Thoracic aorta (tissue), 1 donor: ENCODE measurements around the genes INF2, PLD4 and AHNAK2.

GRCh38 chr14:104239741-104240152 is 101.4 kb downstream of the KIF26A start:
- RAMPAGE, long total RNA: no peak

- RAMPAGE, long total RNA: no peak
These were observed 68.8 kb upstream of the C14orf180 start for GRCh38 chr14:104510626-104511225.

DNA sequence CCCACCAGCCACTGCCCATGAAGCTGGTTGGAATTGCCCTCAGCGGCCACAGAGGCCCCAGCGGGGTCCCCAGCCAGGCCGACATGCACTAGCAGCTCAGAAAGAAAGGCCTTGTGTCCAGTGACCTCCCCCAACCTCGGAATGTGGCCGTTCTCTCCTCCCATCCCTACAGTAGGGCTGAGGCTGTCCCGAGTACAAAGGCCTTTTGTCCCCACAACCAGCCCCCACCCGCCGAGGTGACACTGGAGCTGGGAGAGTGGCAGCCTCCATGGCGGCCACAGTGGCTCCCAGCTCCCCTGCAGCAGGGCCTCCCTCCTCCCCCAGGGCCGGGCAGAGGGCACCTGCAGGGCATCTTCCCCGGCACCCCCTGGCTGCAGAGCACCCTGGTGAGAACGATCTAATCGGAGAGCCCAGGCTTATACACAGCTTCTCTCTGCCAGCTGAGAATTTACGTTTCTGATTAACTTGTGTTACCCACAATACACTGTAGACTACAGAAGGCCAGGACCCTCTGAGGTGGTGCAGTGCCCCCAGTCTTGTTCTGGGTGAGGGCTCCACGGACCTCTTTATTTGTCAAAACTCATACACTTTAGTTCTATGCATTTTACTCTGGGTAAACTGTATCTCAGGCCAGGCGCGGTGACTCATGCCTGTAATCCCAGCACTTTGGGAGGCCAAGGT is 23.2 kb upstream of the INF2 start:
- RAMPAGE, long total RNA: no peak

GRCh38 chr14:104688654-104689728 is at the start of gene INF2:
TSS of gene INF2 (plus strand) at chr14:104689618.
- RAMPAGE, long total RNA: no peak

GRCh38 chr14:104734295-104734581 is 10.2 kb downstream of the ADSS1 start:
- RAMPAGE, long total RNA: no peak

DNA sequence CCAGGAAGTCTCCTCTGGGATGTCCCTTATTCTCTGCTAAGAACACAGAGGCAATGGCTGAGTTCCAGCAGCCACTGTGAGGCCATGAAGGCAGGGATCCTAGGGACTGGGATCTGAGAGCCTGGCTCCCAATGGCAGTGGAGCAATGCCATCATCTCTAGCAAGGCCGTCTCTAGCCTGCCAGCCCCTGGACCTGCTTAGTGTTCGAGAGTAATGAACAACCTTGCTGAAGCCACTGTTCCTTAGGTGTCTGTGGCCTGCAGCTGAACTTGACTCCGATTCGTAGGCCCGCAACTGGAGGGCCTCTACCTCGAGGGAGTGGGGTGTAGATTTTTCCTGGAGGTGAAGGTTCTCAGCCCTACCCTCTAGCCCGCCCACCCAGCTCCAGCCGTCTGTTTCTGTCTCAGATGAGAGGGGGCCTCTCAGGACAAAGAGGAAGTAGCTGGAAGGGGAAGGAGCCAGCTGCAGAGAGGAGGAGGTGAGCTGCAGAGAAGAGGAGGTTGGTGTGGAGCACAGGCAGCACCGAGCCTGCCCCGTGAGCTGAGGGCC is at the start of gene PLD4:
Gene PLD4, plus strand, starts transcription at position 488 of the 549 bp plus-strand sequence.
- RAMPAGE, long total RNA: no peak

DNA sequence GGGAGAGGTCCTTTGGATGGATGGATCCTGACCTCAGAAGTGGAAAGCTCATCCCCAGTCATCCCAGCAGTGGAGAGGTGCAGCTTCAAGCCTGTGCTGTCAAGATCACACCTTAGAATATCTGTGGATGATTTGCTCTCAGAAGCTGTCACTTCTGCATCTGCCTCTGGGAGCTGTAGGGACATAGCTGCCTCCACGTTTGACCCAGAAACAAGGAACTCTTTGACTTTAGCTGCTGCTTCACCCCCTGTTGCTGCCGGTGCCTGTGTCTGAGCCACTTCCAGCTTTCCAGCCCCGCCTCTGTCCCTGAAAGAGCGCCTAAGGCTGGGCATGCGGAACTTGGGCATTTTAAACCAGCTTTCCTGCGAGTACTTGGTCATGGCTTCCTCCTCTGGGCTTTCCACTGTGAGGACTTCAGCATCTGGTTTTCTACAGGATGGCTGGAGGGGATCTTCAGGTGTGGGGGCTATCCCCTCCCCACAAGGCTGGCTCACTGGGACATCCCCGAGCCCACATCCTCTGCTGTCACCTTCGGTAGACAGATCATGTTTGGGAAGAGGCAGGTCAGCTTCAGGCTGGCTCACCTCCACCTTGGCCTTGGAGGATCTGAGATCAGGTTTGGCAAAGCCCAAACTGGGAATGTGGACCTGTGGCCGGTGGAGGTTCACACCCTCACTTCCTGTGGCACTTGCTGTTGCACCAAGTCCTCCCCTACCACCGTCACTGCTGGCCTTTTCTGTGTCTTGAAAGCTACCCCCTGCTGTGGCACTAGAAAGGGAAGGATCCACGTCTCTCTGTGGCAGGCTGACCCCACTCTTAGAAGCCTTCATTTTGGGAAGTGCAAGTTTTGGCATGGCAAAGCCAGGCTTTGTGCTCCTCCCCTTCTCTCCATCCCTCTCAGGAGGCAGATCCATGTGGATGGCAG is 15.1 kb downstream of the PLD4 start:
- RAMPAGE, long total RNA: no peak

DNA sequence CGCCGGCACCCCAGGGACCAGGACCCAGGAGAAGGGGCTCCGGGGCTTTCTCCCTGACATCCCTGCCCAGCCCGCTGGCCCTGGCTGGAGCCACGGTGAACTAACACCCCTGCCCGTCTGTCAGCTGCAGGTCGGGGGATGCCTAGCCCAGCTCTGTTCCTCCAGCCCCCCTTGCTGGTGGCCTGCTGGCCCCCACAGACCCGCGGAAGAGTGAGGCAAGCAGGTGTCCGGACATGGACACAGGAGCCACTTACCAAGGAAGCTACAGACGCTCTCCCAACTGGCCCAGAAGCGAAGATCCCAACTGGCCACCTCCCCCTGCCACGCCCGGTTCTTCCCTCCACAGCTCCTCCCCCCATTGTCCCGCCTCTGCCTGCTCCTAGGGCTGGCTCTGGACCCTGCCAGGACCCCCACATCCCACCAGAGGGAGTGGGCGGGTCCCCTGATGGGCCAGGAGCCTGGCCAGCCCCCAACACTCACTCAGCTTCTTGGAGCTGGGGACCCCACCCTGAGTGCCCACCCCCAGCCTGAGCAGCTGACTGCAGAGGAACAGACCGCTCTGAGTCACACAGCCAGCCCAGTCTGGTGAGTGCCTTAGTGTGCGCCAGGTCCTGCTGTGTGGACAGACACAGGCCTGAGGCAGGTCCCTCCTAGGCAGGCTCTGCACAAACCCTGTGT is 7.8 kb downstream of the AHNAK2 start:
- RAMPAGE, long total RNA: no peak

DNA sequence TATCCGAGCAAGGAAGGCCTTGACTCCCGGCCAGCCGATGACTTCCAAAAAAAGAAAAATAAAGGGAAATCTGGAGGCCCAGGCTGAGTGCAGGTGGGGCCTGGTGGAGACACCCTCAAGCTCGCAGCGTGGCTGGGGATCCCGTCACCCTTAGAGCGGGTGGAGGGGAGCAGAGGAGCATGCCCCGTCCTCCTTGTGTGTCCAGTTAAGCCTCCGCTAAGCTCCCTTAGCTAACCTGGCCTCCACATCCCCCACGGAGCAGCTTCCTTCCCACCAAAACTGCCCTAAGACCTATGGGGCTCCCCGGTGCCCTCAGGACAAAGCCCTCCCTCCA is 4.2 kb downstream of the AHNAK2 start:
- RAMPAGE, long total RNA: no peak

- RAMPAGE, long total RNA: no peak
These were observed at the start of gene AHNAK2 for GRCh38 chr14:104977720-104978917. TSS of gene AHNAK2 (minus strand) at chr14:104978374.

DNA sequence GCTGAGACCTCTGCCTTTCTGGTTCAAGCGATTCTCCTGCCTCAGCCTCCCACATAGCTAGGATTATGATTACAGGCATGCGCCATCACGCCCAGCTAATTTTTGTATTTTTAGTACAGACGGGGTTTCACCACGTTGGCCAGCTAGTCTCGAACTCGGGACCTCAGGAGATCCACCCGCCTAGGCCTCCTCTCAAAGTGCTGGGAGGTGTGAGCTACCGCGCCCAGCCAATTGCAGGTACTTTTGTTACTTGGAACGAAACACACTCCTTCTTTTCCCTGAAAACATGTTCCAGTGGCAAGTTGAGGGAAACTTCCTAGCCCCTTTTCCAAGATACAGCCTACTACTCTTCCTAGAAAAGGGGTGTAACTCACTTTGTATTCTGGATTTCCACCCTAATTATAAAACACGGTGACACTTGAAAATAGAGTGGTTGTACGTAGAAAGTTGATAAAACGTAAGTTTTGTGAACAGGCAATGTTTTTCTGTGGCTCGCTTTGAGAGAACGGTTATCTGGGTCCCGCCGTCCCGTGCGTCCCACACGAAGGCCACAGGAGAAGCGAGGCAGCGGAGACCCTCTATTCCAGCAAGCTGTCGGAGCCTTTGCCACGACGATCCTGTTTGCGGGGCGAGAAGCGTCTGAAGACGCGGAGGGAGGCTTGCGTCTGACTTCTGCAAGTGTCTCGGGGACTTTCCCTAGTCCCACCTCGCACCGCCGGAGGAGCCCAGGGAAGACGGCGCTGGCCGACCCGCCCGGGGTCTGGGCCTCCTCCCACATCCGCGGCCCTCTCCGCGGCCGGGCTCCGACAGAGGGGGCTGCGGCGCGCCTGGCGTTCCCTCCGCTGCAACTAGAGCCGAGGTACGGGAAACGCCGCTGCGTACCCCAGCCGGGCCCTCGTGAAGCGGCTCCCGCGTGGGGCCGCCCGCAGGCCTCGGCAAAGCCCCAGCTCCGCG is 824 bp downstream of the CDCA4 start:
- RAMPAGE, long total RNA: no peak

DNA sequence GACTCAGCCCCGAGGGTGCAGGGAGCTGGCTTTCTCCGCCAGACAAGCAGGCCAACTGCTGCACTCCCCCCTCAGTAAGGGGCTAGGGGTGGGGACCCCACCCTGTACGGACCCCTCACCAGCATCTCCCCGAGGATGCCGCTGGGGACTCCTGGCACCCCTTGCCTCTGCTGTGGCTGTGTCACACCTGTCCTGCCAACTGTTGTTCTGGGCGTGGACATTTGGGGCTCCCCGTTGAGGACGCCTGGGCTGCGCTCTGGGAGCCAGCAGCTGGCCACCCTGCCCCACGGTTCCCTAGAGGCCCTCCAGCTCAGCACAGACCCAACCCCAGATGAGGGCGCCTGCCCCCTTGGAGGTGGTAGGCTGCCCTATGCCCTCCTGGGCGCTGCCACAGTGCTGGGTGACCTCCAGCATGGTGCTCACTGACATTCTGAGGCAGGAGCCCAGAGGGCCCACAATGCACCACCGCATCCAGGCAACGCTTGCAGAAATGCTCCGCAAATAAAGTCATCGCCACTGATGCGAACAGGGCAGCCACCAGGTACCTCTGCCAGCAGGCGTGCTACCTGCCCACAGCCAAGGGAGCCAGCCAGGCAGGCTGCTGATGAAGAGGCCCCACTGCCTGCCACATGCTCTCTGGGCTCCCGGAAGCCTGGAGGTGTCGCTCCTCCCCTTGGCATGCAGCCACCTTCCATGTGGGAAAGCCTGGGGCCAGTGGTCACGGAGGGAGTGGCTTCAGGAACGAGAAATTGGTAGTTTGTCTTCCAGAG is 14.9 kb downstream of the GPR132 start:
- RAMPAGE, long total RNA: no peak

GRCh38 chr14:105060439-105061016 is 4.7 kb downstream of the GPR132 start:
- RAMPAGE, long total RNA: no peak

GRCh38 chr14:105088145-105088760 is 23.0 kb upstream of the GPR132 start:
- RAMPAGE, long total RNA: no peak

DNA sequence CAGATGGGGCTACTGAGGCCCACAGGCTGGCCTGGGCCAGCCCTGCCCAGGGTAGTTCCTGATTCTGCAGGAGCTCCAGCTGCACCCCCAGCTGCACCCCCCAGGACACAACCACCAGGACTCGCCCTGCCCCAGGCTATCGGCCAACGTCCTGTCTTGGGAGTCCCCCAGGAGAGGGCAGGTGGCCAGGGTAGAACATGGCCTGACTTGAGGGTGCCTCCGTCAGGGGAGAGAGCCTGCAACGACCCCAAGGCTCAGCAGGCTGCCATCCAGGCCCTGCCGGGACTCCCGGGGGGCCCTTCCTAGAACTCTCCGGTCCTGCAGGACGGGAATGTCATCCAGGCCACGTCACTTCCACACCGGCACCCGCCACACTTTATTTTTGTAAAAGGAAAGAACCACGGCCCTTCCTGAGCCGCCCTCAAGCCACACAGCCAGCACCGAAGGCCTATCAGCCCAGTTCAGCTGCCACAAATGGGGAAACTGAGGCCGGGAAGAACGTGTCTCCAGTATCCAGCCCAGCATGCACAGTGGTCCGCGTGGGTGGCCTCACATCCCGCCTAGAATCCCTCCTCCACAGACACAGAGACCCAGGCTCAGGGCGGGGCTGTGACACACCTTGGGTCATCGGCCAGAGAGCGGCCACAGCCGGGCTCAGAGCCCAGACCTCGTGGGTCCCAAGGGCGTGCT is 15.6 kb downstream of the JAG2 start:
- RAMPAGE, long total RNA: no peak

- RAMPAGE, long total RNA: no peak
These were observed 12.8 kb upstream of the NUDT14 start for GRCh38 chr14:105193780-105194415.

DNA sequence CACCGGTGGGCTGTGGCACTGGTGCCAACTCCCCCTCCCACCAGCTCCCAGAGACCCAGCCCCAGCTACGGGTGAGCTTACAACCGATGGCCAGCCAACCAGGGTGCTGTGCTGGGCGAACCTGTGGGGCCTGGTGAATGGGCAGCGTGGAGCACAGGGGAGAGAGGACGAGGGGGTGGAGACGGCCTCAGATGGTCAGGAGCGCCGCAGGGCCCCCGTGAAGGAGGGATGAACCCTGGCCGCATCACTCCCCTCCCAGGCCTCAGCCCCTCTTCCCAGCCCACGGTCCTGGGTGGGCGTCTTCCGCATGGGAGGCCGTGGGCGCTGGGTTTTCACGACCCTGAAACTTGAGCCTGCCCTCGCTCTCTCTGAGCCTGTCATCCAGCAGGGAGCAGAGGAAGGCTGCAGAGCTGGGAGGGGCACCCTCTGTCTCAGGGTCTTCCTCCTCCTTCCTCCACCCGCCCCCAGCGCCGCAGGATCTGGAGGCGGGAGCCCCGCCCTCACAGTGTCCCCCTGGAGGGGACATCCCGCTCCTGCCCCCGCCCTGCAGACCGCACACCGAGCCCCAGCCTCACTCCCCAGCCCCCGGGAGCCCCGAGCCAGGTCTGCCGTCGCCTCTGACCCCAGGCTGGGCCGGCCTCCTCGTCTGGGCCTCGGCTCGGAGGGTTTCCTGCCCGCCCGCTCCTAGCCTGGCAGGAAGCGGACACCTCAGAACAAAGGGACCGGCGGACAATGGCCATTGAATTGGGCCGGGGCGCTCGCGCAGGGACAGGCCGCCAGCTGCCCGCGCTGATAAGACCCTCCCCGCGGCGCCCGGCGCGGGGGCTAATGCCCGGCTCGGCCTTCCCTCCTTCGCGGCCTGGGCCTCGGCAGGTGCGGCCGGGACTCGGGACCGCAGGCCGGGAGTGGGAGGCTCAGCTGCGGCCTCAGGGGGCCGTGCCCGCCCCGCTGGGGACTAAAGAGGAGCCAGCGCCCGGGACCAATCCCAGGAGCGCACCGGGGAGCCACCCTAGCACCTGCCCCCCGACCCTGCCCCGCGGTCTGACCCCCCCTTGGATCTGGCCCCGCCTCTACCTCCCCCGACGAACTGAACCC is 15.2 kb upstream of the NUDT14 start:
- RAMPAGE, long total RNA: no peak

GRCh38 chr14:105255135-105255585 is 6.8 kb downstream of the BTBD6 start:
- RAMPAGE, long total RNA: no peak

DNA sequence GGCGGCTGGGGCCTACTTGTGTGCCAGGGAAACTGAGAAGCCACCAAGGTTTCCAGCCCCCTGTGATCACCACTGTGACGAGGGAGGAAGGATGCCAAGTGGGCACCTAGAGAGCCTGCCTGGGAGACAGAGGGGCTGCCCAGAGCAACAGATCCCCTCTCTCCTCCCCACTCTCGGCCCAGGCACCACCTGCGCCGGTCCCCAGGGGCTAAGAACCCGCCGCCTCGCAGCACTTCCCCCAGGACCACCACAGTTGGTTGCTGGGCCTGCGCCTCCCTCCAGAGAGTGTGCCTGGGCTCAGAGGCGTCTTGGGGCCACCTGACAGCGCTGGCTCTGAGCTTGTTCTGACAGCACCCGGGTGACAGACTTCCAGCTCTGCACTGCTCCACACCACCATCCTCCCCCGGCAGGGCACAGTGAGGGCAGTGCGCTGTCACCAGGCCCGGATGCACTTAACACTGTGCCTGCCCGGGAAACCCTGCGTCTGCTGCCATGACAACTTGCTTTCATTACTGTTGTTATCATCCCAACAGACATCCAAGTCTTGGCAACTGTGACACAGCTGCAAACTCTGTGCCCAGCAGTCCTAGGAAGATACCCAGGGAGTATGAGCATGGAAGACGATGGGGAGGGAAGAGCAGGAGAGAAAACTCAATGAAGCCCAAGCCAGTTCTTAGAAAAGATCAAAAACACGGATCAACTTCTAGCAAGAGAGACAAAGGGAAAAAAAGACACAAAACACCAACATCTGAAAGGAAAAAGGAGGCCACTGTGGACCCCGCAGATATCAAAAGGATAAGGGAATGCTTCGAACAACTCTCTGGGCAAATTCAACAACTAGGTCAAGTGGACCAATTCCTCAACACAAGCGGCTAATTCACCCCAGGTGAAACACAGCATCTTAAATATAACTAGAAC is 6.5 kb downstream of the BRF1 start:
- RAMPAGE, long total RNA: no peak

DNA sequence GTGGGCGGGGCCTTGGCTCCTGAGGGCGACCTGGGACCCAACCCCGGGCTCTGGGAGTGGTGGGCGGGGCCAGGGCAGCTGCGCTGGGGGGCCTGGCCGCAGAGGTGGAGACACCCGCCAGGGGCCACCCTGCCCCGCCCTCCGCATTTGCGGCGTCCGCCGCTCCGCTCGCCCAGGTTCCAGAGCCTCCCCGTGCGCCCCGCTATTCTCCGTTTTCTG is 556 bp upstream of the BRF1 start:
- RAMPAGE, long total RNA: no peak